LHCN-M2 (cell line): ENCODE data around the gene SWSAP1.

- RAMPAGE, long total RNA: no peak
Measured at GRCh38 chr19:10784121-10784748, 51.8 kb downstream of the TMED1 start.

- RAMPAGE, long total RNA: no peak
Measured at GRCh38 chr19:10786383-10786811, 49.6 kb downstream of the TMED1 start.

- RAMPAGE, long total RNA: no peak
Measured at GRCh38 chr19:10797204-10798182, 38.5 kb downstream of the TMED1 start.

DNA sequence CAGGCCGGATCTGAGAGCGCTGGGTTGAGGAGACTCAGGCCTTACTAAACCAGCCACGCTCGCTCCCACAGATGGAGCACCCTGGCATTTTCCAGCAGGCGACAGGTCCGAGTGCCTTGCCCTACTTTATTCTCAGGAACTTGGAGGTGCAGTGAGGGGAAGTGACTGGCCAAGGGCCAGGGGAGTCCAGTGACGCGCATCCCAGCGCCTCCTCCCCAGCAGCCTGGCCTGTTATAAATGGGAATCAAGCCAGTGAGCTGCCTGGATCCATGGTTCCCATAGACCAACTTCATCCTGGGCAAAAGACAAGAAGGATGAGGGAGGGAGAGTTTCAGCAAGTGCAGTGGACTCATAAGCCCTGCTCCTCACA is 35.5 kb downstream of the TMED1 start:
- RAMPAGE, long total RNA: no peak

- RAMPAGE, long total RNA: no peak
Measured at GRCh38 chr19:10864352-10864830, 7.0 kb upstream of the CARM1 start.

DNA sequence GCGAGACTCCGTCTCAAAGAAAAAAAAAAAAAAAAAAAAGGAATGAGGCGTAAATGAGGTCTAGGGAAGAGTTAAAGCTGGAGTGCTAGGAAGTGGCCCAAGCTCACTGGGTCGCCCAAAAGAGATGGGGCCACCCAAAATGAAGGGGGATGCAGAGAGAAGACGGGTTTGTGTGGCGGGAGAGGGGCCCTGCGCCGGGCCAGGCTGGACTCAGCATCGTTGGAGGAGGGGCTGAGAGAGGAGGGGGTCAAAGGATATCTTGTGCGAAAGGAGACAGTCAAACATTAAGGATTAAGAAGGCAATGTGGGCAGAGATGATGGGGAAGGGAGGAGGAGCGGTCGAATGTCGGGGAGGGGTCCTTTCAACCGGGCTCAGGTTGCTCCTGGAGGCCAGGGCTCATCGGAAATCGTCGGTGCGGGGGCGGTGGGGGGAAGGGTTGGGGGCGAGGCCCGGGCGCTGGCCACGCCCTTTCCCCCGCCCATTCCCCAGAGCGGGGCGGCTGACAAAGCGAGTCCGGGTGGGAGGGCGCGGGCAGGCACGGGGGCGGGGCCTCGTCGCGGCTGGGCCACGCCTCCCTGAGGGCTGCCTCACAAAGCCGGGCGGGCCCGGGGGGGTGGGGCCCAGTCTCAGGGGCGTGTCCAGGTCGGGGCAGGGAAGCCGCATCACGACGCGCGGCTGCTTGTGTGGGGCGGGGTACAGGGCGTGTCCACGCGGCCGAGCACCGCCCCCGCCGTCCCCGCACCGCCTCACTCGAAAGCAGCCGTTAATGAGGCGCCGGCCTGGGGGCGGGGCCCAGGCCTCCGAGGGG is 674 bp upstream of the CARM1 start:
- RAMPAGE, long total RNA: no peak

DNA sequence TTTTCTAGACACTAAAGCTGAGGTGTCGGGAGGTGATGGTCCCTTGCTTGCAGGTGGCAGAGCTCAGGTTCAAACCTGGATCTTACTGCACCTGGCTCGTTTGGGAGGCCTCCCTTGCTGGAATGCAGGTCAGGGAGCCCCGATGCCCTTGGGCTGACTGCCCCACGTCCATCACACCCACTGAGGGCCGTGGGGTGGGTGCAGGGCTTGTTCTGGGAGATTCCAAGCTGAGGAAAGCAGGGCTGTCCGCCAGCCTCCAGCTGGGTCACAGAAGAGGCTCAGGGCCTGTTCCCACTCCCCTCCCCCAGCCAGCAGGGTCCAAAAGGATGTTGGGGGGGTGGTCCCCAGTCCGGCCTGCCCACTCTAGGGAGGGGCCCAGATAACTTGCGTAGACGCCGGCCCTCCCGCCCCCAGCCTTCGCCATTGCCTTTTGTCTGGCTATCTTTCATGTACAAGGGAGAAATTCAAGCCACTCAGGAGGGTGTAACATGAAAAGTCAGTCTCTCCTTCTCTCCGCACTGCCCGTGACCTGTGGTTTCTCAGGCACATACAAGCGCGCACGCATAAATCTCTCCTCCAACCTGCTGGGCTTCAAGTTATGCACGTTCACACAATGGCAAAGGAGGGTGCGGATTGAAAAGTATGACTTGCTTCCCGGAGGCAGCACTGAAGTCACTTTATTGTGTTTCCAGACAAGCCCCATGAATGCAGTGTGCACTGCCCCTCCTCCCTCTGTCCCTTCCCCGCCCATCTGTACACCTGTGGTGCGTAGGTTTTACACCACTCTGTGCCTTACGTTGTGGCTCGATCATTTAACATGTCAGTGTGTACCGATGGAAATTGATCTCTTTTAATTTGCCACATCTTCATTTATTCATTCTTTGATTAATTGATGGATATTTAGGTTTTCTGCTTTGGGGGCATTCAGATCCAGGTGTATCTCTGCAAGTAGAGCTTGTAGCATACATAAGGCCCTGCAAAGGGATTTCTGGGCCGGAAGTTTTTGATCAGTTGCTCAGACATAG is 20.2 kb downstream of the CARM1 start:
- RAMPAGE, long total RNA: no peak

DNA sequence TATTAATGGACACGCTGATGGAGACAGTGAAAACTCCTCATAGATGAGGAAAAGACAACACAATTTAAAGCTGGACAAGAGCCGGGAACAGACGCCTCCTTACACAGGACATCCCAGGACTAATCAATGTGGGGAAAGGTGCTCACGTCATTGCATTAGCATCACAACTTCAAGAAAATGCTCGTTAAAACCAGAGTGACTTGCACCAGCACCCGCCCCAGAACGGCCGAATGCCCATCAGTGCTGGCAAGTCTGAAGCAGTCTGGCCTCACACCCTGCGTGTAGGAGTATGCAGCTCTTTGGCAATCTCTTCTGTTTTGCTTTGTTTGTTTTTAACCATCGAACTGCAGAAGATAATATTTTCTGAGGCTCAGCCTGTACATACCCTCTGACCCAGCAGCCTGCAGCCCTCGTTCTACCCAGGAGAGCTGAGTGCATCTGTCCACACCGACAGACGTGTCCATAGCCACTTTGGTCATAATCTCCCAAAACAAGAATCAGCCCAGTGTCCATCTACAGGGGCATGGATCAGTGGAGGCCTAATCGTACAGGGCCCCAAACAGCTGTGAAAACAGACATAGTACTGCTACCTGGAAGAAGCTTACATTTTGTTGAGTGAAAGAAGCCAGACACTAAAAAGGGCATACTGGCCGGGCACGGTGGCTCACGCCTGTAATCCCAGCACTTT is 44.7 kb upstream of the LDLR start:
- RAMPAGE, long total RNA: no peak

DNA sequence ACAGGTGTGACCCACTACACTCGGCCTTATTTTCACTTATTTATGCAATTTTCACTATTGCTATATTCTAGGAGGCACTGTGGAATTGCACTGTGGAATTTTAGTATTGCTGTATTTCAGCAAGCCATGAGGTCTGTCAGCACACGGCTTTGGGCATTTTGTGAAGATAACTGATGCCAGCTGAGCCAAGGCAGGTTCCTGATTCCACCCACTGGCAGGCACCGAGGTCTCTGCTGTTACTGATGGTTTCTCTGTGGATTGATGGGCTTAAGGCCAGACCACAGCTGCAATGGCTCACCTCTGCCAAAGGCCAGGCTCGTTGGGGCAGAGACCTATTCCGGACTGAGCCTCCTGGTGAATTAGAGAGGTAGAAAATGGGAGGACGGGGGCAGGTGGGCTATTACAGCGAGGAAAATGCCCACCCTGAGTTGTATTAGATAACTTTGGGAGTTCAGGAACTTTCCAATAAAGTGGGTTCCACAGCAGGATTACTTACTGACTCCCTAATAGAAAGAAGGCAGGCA is 5.4 kb upstream of the LDLR start:
- RAMPAGE, long total RNA: no peak

DNA sequence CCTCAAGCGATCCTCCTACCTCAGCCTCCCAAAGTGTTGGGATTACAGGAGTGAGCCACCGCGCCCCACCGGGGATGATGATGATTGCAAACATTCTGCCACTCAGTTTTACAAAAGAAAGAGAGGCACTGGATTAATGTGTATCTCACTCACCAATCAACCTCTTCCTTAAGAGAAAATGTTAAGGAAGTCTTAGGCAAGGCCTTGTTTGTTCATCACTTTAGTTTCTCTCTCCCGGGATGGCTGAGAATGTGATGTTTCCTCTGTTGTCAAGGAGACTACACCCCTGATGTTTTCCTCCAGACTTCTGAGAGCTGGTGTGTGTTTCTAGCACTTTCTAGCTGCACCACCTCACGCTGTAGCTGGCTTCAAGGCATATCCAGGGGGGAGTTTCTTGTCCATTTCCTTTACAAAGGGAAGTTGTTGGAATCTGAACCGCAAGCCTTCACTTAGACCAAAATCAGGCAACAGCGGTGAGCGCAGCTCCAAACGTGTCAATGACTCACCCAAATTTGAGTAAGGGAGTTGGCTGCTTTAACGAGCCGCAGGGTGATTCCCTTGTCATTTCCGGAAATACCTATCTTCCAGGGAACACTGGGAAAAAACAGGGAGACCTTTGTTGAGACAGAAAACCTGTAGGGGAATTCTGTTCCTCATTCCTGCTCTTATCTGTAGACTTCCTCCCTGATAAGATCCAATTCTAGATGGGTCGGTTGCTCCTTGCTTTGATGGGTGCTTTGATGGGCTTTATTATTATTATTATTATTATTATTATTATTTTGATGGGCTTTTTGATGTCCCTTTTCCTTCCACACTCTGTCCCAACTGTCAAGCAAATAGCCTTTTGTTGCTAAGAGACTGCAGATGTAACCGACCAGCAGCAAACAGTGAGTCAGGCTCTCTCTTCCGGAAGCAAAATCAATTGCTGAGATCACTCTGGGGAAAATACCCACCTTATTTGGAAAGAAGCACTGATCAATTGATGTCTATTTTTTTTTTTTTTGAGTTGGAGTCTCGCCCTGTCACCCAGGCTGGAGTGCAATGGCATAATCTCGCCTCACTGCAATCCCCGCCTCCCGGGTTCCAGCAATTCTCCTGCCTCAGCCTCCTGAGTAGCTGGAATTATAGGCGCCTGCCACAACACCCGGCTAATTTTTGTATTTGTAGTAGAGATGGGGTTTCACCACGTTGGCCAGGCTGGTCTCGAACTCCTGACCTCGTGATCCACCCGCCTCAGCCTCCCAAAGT is 2.6 kb downstream of the LDLR start:
- RAMPAGE, long total RNA: no peak

GRCh38 chr19:11095932-11097007 is 7.0 kb downstream of the LDLR start:
- RAMPAGE, long total RNA: no peak

GRCh38 chr19:11133333-11133995 is 22.1 kb downstream of the SPC24 start:
- RAMPAGE, long total RNA: no peak

DNA sequence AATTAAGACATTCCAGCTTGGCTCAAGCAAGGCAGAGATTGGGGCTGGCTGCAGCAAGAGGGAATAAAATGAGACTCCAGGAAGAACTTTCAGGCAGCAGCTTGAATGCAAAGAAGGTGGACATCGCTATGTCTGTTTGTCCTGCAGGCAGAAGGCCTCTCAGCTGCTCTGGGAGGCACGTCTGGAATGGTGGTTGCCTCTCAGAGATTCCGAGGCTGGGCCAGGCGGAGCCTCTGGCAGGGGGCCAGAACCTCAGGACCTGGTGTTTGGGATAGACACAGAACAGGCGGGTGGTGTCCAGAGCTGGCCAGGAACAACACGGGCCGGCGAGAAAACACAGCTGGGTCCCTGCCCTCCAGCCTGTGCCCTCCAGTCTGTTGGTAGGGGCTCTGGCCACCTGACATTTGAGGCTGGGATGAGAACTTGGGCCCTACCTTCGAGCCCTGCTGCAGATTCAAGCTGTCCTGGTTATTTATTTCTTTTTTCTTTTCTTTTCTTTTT is 7.6 kb downstream of the KANK2 start:
- RAMPAGE, long total RNA: no peak

- RAMPAGE, long total RNA: no peak
Measured at GRCh38 chr19:11241191-11242452, 2.2 kb downstream of the ANGPTL8 start.

GRCh38 chr19:11243023-11243939 is 3.9 kb downstream of the ANGPTL8 start:
- RAMPAGE, long total RNA: no peak

DNA sequence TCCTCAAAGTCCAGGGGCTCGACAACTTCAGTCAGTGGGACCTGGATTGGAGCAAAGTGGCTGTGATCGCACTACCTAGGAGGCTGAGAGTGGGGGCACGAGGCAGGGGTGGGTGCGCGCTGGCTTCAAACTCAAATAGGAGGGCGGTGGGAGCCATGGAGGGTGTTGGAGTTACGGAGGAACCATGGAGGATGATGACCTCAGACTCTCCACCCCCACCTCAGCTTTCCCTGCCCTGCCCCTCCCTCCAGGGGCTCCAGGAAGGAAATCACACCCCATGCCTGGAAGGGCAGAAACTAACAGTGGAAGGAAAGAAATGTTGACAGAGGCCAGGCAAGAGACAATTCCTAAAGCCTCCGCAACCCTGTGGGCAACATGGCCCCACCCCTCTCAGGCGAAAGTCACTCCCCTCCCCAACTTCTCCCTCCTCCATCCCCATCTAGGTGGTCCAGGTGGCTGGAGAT is 9.4 kb downstream of the DOCK6 start:
- RAMPAGE, long total RNA: no peak

GRCh38 chr19:11338489-11338772 is 1.0 kb downstream of the RAB3D start:
- RAMPAGE, long total RNA: no peak

GRCh38 chr19:11344277-11344958 is 1.6 kb downstream of the TMEM205 start:
- RAMPAGE, long total RNA: no peak

DNA sequence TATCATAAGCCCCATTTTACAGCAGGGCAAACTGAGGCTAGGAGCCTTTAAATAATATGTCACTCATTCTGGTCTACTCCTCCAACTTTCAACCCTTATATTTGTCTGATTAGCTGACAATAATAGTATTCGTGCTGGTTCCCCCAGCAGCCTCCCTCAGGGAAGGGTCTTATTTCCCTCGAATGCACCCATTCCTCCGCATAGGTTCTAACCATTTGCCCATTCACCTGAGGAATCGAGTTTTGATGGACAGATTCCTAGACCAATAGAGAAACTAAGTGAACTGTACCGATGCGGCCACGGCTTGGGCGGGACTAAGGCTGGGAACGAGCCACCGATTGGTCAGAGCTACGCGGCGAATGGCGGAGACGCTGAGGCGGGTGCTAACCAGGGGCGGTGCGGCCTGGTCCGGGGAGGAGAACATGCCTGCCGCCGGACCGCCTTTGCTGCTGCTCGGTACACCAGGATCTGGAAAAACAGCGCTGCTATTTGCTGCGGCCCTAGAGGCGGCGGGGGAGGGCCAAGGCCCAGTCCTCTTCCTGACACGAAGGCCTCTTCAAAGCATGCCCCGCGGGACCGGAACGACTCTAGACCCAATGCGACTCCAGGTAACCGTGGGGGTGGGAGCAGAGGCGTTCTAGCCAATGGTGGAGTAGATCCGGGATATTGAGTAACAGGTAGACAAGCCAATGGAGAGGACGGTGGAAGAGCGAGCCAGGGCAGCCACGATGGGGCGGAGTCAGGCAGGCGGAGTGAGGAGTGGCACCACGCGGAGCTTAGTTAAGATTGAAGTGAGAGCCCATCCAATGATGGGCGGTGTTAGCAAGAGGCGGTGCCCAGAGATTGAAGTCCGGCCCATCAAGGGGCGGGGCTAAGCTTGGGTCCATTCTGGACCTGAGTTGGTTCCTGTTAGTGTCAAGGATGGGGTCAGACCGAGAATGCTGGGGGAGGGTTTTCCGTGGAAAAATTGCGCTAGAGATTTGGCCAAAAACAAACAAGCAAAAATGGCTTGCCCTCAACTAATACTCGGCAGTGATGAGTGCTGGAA is at the start of gene SWSAP1:
TSS of gene SWSAP1 (plus strand) at position 345 of the 1,048 bp plus-strand sequence.
- RAMPAGE, long total RNA: no peak

DNA sequence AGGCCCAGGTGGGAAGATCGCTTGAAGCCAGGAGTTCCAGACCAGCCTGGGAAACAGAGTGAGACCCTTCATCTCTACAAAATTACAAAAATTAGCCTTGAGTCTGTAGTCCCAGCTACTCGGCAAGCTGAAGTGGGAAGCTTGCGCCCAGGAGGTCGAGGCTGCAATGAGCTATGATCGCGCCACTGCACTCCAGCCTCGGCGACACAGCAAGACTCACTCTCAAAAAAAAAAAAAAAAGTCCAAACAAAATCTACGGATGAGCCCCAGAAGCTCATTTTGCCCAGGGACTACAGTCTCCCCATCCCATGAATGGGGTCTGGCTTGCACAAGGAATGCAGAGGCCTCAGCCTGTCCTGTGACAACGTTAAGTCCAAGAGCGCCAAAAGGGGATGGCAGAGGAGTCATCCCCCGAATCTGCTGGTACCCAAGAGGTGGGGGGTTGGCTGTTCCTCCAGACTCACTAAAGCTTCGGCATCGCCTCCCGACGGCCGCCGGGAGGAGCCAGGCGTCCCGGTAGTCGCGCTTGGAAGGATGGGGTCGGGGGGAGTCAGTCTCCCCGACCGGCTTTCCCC is 440 bp downstream of the ELOF1 start:
- RAMPAGE, long total RNA: no peak